Measurements from ENCODE around the gene DTX1.

- PRO-cap: no peak
These were observed 33.8 kb downstream of the RAD9B start for GRCh38 chr12:110535795-110536527.

DNA sequence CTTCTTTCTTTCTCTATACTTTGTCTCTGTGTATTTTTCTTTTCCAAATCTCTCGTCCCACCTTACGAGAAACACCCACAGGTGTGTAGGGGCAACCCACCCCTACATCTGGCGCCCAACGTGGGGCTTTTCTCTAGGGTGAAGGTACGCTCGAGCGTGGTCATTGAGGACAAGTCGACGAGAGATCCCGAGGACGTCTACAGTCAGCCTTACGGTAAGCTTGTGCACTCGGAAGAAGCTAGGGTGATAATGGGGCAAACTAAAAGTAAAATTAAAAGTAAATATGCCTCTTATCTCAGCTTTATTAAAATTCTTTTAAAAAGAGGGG, 12.3 kb downstream of the PPTC7 start:
- PRO-cap: no peak

DNA sequence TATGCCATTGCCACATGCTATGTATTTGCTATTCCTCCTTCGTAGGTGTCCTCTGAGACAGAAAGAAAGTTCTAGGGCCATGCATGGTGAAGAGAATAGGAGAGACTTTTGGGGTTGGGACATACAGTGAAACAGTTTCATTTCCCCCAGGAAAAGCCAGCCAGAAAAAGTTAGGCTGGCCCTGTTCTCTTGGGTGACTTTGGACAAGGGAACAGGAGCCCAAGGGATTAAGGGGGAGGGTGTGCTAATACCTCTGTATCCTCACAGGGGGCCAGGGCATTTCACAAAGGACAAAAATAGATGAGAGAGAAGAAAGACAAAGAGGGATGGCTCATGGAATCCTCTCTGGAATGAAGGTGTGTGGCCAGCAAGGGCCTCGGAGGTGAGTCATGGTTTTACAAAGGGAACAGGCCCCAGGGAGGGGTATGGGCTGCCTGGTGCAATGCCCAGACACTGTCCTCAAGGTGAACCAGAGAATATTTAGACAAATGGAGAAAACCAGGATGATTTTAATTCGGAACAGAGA, 14.0 kb upstream of the MYL2 start:
- PRO-cap: no peak

DNA sequence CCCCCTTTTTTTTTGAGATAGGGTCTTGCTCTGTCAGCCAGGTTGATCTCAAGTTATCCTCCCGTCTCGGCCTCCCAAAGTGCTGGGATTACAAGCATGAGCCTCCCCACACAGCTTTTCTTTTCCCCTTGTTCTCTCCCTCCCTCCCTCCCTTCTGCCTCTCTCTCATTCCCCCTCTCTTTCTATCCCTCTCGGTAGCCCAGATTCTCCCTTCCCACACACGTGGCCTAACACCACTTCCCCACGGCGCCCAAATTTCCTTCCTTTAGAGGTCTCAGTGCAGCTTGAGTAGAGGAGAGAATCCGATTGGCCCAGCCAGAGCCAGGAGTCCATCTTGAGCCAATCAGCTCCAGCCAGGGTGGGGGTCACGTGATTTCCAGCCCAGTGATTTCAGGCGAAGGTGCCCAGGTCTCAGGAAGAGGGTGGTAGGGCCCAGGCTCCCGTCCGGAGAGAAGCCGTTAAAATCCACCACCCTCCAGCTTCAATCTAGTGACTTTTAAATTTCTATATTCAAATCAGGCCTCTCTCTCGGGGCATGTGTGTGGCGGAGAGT, 45.1 kb upstream of the MYL2 start:
- PRO-cap: no peak

- PRO-cap: no peak
These were observed 6.4 kb upstream of the SH2B3 start for GRCh38 chr12:111399319-111399640.

GRCh38 chr12:111427306-111428075, 21.8 kb downstream of the SH2B3 start:
- PRO-cap: no peak

DNA sequence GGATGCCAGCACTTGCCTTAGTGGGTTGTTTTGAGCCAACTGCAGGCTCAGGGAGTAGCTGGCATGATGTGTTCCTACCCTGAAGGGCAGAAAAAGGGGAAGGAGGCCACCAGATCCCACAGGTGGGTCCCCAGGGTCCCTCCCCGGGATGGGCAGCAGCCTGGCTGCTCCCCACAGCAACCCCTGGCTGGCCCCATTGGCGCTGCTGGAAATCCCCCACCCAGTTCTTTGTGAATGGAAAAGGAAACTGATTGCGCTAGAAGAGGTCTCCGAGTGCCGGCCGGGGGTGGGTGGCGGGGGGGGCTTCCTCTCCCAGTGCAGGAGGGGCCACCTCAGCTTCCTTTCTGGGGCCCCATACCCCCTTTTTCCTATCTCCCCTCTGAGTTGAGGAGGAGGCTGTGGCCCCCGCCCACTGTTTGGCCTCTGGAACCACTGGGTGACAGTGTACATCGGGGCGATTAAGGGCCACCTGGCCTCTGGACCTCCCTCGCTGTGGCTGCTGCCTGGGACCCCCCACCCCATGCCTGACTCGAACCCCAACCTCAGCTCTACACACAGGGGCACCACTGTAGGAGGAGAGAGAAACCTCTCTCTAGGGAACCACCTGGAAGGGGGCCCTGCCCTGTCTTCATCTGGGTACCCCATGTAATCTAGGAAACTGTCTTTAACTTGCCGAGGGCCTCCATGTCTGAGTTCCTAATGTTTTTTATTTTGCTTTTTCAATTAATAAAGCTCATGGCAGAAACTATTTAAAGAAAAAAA, 25.2 kb downstream of the SH2B3 start:
- PRO-cap: no peak

DNA sequence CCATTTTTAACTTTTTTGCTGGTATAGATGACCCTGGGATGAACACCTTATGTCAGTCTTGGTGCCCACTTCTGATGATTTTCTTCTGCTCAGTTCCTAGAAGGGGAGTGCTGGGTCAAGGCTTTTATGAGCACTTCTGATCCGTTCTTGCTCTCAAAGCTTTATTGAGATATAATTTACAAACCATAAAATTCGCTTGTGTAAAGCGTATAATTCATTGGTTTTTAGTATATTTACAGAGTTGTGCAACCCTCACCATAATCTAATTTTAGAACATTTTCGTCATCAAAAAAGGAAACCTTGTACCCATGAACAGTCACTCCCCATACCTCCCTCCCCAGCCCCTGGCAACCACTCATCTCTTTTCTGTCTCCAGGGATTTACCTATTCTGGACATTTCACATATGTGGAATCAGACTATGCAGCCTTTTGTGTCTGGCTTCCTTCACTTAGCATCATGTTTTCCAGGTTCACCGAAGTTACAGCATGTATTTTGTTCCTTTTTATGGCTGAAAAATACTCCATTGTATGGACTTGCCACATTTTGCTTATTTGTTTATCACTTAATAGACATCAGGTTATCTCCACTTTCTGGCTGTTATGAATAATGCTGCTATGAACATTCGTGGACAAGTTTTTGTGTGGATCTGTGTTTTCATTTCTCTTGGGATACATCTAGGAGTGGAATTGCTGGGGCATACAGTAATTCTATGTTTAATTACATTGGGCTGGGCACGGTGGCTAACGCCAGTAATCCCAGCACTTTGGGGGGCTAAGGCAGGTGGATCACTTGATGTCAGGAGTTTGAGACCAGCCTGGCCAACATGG, 26.8 kb downstream of the SH2B3 start:
- PRO-cap: no peak

GRCh38 chr12:111457068-111457603, 51.4 kb downstream of the SH2B3 start:
- PRO-cap: no peak

DNA sequence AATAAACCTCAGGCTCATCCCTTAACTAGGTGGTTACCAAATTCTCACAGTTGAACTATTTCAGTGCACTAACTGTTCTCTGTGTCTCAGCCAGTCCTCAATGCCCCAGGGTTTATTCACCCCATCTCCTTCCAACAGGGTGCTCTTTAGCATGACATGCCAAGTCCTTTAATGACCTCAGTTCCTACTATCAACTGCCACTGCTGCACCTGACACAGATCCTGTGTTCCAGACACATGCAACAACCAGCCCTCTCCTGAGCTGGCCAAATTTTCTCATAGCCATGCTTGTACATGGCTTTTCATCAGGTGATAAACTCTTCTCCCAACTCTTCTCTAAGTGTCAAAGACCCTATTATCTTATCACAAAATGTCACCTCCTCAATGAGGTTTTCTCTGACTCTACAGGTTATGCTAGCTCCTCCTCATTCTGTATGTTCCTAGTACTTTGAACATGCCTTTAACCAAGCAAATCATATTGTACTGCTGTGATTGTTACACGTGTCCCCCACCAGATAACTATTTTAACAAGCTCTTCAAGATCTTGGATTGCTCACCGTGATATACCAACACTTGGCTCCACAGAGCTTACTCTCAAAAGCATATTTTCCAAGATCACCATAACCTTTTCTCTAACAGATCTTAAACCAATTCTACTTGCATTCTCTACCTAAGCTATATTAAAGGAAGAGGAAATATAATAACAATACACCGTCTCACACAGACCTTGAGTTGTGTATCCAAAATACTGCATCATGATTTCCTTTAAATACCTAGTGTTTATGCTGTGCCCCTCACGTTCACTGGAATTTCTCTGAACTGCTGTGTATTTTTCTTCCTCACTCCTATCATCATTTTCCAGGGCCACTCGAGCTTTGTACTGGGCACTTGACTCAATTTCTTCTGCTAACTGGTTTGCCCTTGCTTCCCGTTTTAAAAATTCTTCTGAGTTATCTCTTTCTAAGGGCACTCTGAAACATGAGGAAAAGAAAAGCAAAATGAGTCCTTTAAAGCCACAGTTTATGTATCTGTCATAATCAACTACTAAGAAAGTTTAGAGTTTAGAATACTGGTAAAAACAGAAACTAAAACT, 79.7 kb downstream of the ATXN2 start:
- PRO-cap: no peak

GRCh38 chr12:111635841-111637035, 37.1 kb upstream of the ATXN2 start:
- PRO-cap: bidirectional peak, plus-strand start at chr12:111636481, minus-strand start at chr12:111636436

DNA sequence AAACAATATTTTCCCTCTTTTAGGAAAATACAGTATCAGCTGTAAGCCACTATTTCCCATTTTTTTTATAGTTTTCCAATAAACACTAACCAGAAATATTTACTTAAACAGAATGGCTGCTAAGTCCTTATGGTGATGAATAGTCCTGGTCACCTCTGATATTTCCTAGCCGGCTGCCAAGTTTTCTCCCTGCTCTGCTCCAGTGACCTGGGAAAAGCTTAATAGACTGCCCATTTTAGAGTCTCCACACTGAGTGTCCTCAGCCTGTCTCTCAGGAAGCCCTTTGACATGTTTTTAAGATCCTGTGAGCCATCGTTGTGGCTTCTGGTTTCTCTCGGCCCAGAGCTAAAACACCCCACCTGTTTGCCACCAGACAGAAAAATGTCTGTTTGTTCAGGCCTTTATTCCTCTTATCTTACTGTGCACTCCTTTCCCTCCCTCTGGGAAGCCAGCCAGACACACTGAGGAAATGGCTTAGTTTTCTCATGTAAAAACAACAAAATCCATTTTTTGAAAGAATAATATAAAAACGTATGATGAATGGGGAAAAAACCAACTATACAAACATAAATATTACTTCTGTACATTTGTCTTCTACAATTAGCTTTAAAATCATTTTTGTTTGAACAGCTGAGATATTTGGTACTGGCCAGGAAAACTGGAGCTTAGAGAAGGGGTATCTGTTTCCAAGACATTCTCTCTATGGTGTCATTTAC, 25.4 kb upstream of the ALDH2 start:
- PRO-cap: no peak

DNA sequence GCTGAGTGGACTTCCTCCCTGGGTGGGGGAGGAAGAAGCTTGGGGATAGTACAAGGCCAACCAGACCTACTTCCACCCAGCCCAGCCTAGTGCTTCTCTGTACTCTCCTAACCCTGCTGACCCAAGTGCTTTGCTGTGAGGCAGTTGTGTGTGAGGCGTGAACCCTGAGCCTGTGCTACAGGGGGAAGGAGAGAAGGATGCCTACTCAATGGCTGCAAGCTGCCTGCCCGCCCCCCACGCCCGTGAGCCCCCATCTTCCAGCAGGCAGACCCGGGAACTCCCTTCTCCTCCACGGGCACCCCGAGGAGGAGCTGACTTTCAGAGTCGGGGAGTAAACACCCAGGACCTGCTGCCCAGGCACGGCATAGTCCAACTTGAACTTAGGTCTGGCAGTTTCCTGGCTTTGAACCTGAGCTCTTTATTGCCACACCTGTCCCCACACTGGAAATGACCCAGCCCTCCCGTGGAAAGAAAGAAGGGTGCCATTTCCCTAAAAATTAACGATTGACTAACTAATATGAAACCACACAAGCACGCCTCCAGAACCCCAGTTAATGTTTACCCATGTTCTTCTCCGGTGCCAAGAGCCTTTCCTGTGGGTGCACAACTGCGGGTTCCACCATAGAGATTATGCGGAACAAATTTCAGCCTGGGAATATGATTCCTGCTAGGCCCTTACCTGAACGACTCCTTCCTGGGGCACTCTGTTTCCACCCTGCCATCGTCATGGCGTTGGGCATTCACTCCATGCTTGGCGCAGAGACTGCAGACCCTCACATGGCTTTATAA, 10.8 kb downstream of the ALDH2 start:
- PRO-cap: no peak

DNA sequence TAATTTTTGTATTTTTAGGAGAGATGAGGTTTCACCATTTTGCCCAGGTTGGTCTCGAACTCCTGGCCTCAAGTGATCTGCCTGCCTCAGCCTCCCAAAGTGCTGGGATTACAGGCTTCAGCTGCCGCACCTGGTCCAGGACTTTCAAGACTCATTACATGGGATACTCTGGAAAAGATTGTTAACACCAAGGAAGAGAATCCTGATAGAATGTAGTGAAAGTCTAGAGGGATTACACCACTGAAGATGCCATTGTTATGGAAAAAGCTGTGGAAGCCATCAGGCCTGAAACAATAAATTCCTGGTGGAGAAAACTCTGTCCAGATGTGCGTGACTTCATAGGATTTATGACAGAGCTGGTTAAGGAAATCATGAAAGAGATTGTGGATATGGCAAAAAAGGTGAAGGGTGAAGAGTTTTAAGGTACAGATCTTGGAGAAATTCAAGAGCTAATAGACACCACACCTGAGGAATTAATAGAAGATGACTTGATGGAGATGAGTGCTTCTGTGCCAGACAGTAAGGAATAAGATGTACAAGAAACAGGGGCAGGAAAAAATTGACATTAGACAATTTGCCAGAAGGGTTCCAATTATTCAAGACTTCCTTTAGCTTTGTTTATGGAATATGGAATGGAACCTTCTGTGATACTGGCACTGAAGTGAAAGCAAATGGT, 9.6 kb downstream of the MAPKAPK5 start:
- PRO-cap: no peak

DNA sequence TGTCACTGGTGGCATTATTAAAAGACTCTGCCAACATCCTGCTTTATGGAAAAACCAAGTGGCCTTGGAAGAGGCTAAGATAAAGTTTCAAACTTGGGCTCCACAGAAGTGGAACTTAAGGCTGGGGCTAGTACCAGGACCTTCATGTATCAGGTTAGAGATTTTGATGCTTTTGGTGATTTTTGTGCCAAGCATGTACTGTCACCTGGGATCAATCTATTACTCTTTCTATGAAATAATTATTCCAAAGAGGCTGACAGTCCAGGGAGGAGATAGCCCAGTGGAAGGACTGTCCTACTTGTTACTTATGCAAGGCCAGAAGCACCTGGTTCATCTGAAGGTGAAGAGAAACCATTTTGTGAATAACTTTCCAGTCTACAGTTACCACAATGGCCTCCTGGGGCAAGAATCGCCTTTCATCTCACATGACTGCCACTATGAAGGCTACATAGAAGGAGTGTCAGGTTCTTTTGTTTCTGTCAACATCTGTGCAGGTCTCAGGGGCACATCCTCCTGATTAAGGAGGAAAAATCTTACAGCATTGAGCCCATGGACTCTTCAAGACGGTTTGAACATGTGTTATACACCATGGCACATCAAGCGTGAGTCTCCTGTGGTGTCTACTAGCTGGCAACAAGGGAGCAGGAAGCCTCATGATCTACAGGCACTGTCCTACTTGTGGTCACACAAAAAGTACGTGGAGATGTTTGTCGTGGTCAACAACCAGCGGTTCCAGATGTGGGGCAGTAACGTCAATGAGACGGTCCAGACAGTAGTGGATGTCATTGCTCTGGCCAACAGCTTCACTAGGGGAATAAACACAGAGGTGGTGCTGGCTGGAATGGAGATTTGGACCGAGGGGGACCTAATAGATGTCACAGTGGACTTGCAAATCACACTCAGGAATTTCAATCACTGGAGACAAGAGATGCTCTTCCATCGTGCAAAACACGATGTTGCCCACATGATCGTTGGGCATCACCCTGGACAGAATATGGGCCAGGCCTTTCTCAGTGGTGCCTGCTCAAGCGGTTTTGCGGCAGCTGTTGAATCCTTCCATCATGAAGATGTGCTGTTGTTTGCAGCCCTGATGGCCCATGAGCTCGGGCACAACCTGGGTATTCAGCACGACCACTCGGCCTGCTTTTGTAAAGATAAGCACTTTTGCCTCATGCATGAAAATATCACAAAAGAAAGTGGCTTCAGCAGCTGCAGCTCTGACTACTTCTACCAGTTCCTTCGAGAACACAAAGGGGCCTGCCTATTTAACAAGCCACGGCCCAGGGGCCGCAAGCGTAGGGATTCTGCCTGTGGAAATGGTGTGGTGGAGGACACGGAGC, 57.7 kb downstream of the MAPKAPK5 start:
- PRO-cap: no peak

DNA sequence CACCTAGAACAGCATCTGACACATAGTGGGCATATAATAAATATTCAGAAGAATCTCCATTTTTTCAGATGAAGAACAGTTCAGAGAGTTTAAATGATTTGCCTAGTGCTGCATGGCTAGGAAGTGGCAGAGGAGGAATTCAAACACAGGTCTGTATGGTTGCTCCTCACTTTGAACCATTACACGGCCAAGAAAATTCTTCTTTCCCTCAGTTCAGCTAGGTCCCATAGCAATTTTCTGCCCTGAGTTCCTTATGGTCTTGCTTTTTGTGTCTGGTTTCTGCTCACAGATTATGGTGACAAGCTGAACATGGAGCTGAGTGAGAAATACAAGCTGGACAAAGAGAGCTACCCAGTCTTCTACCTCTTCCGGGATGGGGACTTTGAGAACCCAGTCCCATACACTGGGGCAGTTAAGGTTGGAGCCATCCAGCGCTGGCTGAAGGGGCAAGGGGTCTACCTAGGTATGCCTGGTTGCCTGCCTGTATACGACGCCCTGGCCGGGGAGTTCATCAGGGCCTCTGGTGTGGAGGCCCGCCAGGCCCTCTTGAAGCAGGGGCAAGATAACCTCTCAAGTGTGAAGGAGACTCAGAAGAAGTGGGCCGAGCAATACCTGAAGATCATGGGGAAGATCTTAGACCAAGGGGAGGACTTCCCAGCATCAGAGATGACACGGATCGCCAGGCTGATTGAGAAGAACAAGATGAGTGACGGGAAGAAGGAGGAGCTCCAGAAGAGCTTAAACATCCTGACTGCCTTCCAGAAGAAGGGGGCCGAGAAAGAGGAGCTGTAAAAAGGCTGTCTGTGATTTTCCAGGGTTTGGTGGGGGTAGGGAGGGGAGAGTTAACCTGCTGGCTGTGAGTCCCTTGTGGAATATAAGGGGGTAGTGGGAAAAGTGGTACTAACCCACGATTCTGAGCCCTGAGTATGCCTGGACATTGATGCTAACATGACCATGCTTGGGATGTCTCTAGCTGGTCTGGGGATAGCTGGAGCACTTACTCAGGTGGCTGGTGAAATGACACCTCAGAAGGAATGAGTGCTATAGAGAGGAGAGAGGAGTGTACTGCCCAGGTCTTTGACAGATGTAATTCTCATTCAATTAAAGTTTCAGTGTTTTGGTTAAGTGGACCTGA, 9.0 kb downstream of the ERP29 start:
- PRO-cap: no peak

DNA sequence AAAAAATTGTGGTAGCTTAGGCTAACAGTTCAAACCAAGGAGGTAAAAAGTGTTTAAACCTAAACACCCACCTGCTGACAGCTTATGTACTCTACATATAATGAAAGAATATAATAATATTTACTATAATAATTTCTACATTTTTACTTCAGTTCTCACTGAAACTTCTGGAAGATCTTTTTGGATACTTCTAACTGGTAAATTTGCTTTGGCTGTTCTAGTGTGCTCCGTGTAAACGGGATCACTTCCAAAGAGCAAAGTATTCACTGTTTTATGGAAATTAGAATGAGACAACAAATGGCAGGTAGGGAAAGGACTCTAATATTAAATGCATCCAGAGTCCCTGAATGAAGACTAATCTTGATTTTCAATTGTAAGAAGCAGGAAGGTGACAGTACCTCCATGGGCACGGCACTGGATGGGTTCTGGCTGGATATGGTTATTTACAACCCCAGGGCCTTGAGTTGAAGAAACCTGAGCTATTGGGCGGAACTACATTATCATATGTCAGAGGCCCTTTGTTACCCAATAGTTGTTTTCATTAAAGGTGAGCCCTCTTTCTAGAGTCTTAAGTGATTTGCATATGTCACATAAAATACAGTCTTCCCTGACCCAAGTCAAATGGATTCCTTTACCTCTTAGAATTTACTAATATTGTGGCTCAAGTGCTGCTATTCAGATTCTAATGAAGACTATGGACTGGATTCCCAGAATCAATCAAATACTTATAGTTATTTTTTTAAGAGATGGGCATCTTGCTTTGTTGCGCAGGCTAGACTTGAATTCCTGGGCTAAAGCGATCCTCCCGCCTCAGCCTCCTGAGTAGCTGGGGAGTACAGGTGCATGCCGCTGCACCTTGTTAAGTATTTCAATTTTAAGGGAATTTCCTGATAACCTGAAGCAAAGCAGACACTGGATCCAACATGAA, 10.7 kb downstream of the ERP29 start:
- PRO-cap: no peak

- PRO-cap: no peak
These were observed 7.2 kb upstream of the OAS2 start for GRCh38 chr12:112971117-112971490.

DNA sequence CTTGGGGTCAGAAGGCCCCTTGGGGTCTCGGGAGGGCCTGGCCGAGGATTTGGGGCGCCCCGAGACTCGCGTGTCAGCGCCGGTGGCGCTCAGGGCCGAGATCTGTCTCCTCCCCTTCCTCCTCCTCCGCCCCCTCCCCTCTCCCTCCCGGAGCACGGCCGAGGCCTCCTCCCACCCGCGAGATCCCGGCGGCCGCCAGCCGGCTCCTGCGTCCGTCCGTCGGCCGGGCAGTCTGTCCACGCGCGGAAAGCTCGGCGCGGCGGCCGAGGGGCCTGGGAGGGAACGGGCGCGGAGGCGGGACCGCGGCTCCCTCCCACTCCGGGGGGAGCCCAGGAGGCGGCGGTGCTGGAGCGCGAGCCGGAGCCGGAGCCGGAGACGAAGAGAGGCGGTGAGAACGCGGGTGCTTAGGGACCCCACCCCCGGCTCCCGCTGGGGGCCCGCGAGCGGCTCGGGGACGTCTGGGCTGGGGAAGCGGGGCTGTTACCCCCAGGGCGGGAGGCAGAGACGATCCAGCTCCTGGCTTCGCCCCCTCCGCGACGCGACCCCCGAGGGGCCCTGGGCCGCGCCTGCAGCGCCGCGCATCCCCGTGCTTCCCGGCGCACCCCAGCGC, at the start of gene DTX1:
Gene DTX1, plus strand, starts transcription at position 174 of the 610 bp plus-strand sequence.
- PRO-cap: no peak

- PRO-cap: no peak
These were observed 18.8 kb downstream of the DTX1 start for GRCh38 chr12:113075109-113076016.